ENCODE measurements around a stretch of chr17.

- PRO-cap = bidirectional peak, plus-strand start at chr17:45198076, minus-strand start at chr17:45197948
These were observed 24.1 kb upstream of the FMNL1 start for GRCh38 chr17:45197394-45198249.

DNA sequence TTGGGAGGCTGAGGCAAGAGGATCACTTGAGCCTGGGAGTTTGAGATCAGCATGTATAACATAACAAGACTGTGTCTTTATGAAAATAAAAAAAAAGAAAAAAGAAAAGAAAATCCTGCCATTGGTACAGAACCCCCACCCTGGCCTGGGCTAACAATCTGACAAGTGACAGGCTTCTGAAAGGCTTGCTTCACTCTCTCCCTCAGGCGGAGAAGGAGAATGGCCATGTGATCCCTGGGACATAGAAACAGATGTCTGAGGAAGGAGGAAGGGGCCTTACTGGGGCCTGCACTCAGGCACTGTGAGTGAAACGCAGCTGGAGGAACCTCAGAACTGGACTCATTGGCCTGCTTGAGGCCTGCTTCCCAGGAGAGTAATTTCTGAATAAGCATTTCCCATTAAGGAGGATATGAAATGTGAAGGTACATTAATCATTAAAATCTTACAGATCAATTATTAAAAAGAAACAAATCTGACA, 17.5 kb downstream of the MAP3K14 start:
- PRO-cap = no peak

DNA sequence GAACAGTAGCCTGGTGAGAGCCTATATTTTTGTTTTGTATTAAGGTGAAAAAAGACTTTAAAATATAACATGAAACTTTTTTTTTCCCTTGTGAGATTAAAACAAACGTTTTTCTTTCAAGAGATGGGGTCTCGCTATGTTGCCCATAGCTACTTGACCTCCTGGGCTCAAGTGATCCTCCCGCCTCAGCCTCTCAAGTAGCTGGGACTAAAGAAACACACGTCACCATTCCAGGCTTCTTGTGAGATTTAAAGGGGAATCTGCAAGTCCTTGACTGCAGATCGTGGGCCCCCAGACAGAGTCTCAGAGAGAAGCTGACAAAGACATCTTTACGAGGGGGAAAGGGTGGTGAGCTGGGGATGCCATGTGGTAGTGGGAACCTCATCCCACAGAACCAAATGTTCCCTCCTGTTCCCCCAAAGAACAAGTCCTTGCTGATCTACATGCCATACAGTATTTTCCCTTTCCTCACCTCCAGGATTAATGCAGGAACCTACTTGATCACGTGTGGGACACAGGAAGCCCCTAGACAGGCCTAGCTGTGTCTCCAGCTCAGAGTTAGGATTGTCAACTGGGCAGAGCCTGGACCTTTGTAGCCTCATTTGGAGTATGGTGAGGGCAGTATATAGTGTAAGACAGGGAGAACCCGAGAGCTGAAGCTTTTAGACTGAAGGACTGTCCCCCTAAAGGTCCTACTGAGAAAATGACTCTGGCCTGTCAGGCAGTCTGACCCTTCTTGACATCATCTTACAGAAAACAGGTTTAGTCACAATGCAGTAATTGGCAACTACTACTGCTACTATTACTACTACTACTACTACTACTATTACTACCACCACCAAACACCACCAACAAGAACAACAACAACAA, 4.1 kb downstream of the MAP3K14 start:
- PRO-cap = no peak

DNA sequence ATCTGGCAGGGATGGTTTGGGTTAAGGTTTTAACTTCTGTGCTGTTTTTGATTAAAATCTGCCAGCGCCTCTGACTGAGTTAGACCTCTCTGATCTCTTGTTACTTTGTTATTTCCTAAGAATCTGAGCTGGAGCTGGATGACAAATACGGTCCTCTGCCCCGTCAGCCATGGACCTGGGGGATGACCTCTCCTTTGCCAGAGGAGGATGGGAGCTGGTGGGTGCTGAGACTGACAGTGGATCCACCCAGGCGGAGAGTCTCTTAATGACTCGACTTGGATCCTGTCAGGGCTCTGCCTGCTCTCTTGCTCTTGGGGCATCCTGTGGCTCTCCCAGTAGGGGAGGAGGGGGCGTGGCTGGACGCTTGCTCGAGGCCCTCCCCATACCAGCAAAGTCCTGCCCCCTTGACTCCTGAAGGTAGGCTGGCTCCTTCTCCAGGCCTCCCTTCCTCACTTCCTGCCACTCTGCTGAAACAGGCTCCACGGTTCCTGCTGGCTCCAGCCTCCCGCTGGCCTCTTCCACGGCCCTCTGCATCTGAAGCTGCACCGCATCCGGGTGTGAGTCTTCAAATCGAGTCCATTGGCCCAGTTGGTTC, 24.8 kb upstream of the MAP3K14 start:
- PRO-cap = no peak

DNA sequence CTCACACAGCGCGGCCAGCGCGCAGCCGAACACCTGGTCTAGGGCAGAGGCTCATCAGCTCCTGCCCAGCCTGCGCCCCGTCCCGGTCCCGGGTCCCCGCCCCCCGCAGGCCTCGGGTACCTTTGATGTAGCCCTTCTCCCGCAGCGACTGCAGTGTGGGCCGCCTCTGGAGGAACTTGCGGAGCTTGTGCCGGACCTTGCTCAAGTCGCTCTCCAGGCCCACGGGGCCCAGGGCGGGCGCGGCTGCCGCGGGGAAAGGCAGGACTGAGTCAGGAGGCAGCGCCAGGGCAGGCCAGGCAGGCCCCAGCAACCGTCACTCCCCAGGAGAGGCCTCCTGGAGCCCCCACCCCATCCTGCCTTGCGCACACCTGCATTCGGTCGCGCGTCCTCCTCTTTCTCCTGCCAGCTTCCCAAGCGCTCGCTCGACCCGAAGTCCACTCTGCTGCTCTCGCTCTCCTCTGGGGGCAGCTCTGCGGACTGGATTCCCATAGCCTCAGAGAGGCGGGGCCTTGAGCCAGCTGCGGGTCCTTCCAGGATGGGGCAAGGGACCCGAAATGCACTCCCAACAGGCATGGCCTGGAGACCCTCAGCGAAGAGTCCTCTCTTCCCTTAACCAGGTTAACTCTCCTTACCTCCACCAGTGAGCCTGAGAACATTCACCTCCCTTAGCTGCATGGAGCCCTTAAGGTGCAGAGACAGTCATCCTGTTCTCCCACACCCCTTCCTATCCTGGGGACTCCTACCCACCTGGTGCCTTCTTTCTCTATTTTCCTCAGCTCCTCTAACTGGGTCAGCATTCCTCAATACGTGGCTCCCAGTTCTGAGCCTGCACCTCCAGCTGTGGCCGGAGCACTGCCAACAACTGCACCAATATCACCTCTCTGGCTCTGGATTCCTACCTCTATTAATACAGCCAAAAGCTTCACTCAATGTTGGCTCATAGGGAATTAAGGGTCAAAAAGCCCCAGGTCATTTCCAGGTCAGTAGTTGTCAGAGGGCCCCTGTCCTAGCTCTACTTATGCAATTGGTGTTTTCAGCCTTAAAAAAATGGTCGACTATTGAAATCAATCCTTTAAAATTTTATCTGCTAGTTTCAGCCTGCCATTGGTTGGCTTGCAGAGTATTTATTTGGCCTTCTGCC, 35.8 kb downstream of the ARHGAP27 start:
- PRO-cap = no peak

DNA sequence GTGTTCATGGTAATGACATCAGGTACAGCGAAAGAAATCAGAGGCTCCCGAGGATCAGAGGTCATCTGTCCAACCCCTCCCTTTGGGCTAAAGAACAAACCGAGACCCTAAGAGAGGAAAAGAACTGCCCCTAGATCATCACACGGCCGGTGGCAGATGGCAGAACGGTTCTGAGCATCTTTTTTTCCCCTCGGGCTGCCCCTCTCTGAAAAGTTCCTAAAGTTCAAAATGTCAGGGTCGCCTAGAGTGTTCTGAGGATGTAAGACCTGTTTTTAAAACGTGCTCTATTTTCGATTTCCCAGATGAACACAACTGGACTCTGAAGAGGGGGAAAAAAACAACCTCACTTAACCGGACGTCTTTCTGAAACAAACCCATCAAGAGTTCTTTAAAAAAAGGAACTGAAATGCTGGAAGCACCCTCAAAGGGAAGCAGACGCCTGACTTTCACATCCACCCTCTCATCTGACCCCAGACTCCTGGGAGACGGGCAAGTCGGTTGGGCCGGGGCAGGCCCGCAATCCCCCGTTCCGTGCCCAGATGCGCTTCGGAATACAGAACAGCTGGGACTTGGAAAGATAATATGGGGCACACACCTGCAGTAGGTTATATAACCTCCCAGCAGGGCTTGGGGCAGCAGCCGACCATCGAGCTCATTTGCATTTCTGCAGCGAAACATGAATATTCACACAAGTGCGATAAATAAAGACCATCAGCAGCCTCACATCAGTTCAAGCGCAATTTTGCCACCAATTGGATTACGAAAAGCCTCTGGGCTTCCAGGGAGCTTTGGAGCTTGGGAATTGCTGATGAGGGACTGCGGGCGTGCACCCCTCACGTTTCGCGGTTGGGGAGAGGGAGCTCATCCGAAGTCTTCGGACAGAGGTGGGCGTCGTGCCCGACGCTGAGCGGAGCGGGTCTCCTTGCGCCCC, 3.8 kb downstream of the ARHGAP27 start:
- PRO-cap = no peak

- PRO-cap = no peak
These were observed 9.2 kb upstream of the ARHGAP27 start for GRCh38 chr17:45441832-45442300.

DNA sequence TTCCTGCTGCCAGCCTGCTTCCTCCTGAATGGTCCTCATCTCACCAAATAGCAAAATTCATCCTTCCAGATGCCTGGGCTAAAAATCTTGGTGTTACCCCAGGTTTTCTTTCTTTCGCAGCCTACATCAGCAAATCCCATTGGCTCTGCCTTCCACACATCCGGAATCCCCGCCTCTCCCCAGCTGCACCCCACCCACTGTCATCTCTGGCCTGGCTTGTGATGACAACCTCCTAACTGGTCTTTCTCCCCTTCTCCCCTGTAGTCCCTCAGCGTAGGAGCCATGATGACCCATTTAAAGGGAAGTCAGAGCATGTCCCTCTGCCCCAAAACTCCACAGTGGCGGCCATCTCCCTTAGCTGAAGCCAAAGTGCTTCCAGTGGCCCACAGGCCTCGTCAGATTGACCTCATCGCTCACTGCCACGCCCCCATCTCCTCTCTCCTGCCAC, 22.9 kb upstream of the ARHGAP27 start:
- PRO-cap = no peak

- PRO-cap = bidirectional peak, plus-strand start at chr17:45579973, minus-strand start at chr17:45579835
These were observed 89.0 kb upstream of the PLEKHM1 start for GRCh38 chr17:45579392-45580030.

DNA sequence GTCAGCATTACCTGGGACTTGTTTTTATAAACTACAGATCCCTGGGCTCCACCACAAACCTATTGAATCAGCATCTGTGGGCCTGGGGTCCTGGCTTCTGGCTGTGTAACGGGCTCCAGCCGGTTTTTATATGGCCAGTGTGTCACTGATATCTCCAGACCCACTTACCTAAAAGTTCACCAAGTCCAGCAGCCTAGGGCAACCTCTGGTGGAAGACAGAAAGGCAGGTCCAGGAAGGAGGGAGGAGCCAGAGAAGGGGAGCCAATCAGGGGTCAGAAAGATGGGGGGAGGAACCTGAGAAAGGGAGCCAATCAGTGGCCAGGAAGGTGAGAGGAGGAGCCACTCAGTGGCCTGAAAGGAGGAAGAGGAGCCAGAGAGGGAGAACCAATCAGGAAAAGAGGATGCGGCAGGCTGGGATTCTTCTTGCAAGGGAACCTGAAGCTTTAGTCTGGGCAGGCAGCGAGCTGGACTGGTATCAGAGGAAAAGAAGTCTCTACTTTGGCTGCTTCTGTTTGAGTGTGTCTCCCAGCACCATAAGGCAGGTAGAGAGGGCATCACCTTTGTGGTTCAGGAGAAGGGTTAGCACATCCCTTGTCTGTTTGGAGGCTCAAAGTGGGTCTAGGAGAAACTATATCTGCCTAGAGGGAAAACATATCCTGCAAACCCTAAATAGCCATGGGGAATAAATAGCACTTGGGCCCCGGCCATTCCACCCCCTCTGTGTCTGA, 43.5 kb upstream of the CRHR1 start:
- PRO-cap = unidirectional peak, plus-strand start at position 381 of the sequence

DNA sequence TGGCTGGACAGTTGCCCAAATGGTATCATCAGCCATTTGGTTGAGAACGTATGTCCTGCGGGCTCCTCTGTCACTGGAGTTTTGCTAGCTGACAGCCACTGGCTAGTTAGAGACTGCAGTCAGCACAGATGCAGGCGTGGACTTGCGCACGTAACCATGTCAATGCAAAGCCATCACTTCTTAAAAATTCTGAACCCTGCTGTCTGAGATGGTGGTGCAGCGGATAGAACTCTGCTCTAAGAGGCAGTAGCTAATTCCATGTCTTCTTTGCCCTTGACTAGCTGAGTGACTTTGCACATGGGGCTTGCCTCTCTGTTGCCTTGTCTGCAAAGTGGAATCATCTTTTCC, 40.1 kb downstream of the MAPT start:
- PRO-cap = no peak

GRCh38 chr17:46054479-46055059, 55.5 kb downstream of the STH start:
- PRO-cap = no peak

DNA sequence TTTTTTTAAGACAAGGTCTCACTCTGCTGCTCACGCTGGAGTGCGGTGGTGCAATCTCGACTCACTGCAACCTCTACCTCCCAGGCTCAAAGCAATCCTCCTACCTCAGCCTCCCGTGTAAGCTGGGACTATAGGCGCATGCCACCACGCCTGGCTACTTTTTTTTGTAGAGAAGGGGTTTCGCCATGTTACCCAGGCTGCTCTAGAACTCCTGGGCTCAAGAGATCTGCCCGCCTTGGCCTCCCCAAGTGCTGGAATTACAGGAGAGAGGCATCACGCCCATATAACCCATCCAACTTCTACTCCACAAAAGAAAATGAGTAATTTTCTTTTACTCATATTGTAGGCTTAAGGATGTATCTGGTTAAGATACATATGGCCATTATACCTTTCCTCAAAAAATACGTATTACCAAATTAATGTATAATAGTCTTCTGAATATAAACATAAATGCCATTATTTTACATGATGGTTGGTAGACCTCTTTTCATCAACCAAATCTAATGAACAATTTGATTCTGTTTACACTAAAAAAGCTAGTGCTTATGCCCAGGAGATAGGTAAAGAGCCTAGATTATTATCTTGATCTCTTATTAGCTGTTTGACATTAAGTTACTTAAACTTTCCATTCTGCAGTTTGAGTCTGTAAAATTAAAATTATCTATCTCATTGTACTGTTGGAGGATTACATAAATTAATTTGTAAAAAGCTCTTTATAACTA, 32.8 kb downstream of the KANSL1 start:
- PRO-cap = no peak

DNA sequence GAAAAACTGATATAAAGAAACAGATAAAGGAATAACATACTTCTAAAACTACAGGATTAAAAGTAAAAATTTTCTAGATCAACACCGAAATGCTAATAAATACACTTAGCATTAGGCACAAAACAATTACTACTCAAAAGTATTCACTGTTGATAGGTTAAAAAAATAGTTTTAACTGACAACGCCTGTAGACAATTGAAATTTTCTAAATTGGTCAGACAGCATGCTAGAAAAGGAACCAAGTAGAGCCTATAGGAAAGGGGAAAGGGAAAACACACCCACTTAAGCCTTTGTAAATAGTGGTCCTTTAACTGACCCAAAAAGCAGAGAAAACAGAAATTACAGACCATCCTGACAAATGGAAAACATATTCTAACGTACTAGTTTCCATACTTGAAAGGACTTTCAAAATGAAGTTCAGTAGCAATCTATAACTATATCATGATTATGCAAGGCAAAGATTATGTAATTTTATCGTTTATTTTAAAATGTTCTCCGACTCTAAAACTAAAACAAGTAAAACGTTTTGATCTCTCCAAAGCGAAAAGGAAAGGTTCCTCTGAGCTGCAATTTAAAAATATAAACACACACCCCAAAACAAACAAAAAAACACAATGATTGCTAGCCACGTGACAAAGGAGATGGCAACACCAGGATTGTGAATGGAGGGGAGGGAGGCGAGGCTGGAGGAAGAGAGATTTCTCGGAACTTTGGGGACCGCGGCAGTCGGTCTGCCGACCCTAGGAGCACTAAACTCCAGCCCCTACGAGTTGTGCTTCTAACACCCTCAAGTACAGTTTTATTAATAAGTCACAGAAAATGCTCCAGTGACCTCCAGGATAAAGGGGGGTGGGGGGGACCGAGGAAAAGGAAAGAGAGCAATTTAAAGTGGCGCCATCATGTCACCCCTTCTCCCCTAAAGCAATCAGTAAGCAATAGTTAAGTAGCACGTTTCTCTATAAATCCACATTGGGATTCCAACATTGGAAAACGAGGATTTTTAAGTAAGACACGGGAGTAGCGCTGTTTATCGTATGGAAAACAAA, 1.7 kb downstream of the KANSL1 start:
- PRO-cap = bidirectional peak, plus-strand start at position 696 of the sequence, minus-strand start at position 581 of the sequence

DNA sequence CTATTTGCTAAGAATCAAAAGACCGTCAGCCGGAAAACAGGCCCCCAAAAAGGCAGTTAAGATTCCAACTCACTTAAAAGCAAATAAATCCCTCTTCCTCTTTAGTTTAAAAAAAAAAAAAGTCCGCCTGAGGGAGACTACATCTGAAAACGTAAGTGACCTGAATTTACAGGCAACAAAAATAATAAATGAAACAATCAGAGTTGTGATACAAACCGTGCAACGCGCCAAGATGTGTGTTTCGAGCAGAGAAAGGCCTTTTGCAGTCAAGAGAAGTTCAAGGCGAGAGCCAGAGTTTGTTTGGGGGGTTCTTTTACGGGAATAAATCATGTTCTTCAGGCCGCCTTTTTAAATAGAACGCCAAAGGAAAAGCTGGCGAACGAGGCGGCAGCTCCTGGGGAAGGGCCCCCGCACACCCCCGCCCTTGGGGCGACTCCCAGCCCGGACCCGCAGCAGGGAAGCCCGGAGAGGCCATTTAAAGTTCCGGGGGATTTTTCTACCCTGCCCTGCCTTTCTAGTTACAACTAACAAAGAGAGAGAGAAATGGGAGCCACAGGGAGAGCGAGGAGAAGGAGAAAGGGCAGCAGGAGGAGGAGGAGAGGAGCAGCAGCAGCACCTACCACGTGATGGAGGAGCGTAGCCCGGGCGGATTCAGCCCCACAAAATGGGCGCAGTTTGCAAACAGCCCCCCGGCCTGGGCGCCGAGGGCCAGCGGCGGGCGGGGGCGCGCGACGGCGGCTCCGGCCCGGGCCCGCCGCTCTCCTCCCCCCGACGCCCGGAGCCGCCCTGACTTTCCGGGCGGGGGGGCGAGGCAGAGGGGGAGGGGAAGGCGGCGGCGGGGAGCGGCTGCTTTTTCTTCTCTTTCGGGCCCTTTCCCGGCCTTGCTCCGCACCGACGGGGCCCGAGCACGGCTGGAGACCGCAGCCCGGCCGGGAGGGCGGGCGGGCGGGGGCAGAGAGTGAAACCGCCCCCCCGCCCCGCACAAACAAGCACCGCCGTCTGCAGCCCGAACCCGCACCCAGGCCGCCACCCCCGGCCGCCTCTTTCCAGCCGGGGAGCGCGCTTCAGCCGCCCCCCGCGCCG, 685 bp downstream of the KANSL1 start:
- PRO-cap = bidirectional peak, plus-strand start at position 417 of the sequence, minus-strand start at position 231 of the sequence; bidirectional peak, plus-strand start at position 814 of the sequence, minus-strand start at position 666 of the sequence; bidirectional peak, plus-strand start at position 881 of the sequence, minus-strand start at position 890 of the sequence

GRCh38 chr17:46264216-46265142, 30.5 kb upstream of the LRRC37A start:
- PRO-cap = no peak

GRCh38 chr17:46925461-46926003, 2.6 kb downstream of the GOSR2 start:
- PRO-cap = no peak

DNA sequence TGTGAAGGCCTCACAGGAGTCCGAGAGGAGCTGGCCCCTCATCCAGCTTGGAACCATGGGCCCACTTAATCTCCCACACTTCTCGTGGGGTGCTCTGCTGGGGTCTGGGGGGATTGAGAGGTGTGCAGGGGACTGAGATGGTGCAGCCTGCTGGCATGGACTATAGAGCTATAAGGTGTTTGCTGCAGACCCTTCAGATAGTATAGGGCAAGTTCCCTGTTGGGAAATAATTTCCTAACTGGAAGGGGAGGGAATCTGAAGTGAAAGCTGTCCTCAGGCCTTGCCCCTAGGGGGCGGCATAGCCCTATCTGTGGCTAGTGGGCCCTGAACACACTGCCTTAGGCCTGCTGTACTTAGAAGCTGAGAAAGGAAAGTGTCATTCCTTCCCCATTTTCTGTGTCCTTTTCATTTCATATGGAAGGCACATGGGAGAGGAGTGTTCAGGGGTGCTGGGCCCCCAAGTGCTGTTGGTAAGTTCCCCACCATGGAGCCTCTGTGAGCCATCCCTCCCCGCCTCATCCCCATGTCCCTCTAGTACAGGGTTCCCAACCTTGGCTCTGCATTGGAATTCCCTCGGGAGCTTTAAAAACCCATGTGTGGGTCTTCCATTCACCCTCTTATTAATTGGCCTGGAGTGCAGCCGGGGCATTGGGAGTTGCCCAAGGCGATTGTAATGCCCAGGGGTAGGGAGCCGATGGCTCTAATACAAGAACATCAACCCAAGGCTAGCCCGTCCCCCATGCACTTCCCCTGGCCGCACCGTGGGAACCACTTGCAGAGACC, 19.6 kb downstream of the GOSR2 start:
- PRO-cap = no peak

DNA sequence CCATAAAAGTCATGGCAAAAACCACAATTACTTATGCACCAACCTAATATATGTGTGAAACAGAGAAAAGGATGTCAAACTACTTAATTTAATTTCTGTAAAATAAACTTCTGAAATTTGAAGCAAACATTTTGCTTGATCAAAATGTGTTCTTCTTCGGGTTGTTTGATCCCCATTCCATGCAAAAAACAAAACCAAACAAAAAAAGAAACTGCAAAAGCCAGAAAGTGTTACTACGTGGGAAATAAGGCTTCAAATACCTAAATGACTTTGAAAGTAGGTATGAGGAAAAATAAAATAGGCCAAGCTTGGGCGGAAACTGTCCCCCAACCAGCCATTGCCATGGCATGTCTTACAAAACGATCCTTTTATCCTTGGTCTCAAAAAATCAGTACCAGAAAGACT, 70.6 kb downstream of the CDC27 start:
- PRO-cap = no peak

- PRO-cap = no peak
These were observed 68.6 kb downstream of the CDC27 start for GRCh38 chr17:47120263-47121055.